Mesenchymal stem cell of the bone marrow (primary cell): ENCODE measurements around a stretch of chr11.

- CAGE, long polyA plus RNA: no peak
Observed at GRCh38 chr11:120404475-120405027, 68.3 kb downstream of the ARHGEF12 start.

DNA sequence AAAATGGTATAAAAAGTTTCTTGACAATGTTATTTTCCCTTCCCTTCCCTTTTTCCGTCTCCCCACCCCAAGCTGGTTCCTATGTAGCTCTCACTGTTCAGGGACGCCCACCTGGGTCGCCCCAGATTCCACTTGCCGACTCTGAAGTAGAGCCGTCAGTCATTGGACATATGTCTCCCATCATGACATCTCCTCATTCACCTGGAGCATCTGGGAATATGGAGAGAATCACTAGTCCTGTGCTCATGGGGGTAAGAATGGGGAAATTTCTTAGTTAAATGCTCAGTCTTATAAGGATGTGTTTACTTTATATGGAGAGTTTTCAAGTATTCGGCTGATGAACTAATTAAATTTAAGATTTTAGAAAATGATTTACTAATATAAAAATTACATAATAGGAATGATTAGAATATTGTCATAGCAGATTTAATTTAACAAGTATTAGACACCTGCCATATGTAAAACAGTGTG is 83.5 kb upstream of the GRIK4 start:
- CAGE, long polyA plus RNA: no peak

- CAGE, long polyA plus RNA: no peak
Observed at GRCh38 chr11:120432020-120432625, 79.4 kb upstream of the GRIK4 start.

GRCh38 chr11:120447825-120448578 is 63.5 kb upstream of the GRIK4 start:
- CAGE, long polyA plus RNA: no peak

DNA sequence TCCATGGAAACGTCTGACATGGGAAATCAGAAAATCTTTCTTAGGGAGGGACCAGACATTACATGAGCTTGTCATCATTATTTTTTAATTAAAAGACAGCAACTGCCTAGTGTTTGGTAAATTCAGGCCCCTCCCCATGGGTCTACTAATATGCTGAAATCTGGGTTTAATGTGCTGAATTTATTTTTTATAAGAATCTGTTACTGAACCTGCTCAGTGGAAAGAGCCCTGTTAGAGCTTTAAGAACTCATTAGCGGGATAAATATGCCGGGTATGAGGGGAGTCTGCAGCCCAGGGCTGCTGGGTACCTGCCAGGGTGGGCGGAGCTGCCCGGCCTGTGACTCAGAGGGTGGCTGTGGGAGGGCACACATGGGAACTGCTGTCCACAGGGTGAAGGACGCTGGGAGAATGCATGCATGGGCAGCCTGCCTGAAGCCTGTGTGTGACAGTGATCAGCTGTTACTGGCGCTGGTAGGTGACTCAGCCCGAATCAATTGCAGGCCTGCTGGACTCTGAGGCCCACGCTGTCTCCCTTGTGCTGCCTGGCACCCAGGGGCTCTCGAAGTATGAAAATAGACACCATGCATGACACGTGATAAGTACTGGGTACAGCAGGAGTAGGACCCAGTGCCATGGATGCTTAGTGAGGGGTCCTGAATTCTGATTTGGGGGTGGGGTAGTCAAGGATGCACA is 36.2 kb downstream of the GRIK4 start:
- CAGE, long polyA plus RNA: no peak

DNA sequence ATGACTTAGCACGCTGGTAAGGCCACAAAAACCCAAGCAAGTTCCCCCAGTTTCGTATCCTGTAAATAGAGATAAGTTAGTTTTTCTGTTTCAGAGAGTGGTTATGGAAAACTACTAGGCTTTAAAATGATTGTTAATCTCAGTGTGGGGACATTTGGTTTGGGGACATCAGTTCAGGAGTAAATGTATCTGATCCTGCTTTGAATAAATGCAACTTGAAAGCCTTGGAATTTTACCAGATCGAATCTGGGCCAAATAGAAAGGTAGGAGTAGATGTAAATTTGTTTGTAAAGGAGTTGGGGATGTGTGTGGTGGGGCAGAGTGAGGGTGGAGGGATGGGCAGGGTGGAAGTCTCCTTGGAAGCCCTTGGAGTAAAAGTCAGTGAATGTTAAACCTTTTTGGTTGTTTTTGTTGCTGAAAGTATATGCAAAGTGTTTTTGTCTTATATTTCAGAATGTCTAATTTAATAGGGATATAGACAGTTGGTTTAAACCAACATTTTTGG is 12.2 kb downstream of the TBCEL start:
- CAGE, long polyA plus RNA: no peak

DNA sequence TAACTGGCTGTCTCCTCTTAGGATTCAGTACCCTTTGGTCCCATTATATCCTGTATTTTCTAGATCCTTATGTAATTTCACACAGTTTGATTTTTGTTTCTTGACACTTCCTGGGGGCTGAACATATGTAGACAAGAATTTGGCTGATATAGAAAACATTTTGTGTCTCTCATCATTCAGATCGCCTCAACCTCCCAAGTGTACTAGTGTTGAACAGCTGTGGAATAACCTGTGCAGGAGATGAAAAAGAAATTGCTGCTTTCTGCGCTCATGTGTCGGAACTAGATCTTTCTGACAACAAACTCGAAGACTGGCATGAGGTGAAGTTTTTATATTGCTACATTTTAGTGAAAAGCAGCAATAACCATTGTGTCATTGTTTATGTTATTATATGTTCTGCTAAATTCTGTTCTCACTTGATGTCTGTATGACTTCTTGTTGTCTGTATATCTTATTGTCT is 23.5 kb downstream of the TBCEL start:
- CAGE, long polyA plus RNA: no peak

DNA sequence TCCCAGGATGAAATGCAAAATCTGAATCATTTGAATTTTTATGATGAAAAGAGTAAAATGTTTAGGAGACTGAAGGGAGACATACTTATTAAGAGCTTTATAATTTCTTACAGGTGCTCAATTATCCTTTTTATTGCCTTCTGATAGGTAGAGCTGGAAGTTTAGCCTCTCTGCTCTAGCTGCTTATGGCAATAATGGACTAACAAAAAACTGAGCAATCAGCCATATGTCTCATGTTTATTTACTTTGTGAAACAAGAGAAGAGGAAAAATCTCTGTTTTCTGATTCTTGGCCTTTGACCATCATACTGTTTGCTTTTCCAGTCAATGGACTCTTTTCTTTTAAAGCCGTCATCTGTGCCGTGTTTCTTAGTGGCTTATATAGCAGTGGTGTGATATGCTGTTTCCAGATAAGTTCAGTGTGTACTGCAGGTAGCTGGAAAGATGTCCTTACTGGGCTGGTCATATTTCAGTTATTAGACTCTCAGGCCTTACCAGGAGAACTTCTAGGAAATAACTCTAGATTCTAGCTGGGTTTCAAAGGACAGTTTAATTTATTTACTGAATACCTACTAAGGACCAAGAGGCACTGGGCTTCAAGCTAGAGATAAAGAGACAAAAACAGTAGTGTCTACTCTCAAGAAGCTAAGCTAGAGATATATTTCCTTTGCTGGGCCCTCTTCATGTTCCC is 33.6 kb upstream of the TECTA start:
- CAGE, long polyA plus RNA: no peak

DNA sequence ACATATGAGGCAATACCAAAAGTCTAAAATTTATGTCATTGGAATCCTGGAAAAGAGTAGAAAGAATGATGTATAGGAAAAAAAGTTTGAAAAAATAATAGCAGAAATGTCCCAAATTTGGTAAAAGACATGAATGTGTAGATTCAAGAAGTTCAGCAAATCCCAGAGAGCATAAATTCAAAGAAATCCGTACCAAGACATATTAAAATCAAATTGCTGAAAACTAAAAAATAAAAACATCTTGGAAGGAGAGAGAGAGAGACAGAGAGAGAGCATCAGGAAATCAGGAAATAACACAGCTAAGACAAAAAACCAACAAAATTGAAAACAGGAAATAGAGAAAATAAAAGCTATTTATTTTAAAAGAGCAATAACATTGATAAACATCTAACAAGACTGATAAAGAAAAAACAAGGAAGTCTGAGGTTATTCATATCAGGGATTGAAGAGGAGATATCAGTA is 74.4 kb upstream of the SORL1 start:
- CAGE, long polyA plus RNA: no peak

GRCh38 chr11:121448251-121449017 is 3.7 kb upstream of the SORL1 start:
- CAGE, long polyA plus RNA: no peak

DNA sequence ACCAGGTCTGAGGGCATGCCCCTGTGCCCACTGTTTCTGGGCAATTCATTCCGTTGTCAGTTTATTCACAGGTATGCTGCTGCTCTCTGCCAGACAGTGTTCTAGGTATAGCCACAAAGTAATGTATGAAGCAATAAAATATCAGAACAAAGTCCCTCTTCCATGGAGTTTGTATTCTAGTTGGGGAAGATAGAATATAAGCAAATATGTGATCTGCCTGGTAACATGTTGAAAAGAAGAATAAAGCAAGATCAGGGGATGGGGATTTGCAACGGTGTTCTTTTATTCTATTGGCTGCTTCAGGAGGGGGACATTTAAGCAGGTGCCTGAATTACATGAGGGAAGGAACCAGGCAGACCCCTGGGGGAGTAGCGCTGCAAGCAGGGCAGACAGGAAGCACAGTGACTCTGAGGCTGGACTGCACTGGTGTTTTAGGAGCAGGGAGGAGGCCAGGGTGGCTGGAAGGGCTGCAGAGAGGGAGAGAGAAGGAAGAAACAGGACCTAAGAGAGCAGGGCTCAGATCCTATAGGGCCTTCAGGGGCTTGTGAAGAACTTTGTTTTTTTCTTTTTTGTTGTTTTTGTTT is 63.0 kb downstream of the SORL1 start:
- CAGE, long polyA plus RNA: no peak

GRCh38 chr11:121634482-121635085 is 182.5 kb downstream of the SORL1 start:
- CAGE, long polyA plus RNA: no peak

GRCh38 chr11:121654545-121655330 is 202.6 kb downstream of the SORL1 start:
- CAGE, long polyA plus RNA: no peak

DNA sequence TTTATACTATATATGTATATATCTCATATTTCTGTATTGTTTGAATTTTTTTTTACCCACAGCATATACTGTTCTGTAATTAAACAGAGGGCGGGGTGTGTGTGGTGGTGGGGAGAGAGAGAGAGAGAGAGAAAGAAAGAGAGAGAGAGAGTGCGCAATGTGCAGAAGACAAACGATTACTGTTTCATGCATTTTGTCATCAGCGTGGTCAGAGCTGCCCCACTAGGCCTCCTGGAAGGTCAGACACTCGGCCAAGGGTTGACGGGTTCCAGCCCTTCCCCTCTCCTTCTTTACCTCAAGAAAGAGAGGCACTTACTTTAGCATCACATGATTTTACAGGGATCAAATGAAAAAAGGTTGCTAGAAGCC is 269.8 kb downstream of the SORL1 start:
- CAGE, long polyA plus RNA: no peak

DNA sequence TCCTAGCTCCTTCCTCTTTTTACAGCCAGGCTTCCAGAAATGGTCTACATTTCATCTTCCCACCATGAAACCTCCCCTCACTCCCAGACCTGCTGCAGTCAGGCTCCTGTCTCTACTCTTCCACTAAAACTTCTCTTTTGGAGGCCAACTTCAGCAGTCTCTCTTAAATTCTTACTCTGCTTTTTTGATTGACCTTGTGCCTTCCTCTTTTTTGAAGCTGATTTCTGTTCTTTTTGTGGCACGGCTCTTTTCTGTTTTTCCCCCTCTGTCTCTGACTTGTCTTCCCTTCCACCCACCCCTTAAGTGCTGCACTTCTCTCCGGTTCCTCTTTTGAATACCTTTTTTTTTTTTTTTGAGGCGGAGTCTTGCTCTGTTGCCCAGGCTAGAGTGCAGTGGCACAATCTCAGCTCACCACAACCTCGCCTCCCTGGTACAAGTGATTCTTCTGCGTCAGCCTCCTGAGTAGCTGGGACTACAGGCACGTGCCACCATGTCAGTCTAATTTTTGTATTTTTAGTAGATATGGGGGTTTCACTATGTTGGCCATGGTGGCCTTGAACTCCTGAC is 211.9 kb downstream of the BLID start:
- CAGE, long polyA plus RNA: no peak

DNA sequence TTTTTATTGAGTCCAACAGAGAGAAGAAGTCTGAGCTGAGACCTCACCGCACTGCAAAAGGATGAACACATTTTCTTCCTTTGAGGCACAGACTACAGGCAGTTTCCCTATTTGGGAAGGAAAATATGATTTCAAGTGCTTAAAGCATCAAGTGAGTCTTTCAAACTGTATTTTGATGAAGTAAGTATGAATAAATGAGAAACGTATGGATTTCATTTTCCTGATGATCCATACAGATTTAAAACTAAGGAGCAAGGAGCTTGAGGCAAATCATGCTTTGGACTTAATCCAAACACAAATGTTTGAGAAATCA is 156.6 kb downstream of the BLID start:
- CAGE, long polyA plus RNA: no peak

- CAGE, long polyA plus RNA: no peak
Observed at GRCh38 chr11:122099050-122100072, 16.7 kb downstream of the BLID start.

- CAGE, long polyA plus RNA: no peak
Observed at GRCh38 chr11:122336839-122337053, 220.7 kb upstream of the BLID start.

DNA sequence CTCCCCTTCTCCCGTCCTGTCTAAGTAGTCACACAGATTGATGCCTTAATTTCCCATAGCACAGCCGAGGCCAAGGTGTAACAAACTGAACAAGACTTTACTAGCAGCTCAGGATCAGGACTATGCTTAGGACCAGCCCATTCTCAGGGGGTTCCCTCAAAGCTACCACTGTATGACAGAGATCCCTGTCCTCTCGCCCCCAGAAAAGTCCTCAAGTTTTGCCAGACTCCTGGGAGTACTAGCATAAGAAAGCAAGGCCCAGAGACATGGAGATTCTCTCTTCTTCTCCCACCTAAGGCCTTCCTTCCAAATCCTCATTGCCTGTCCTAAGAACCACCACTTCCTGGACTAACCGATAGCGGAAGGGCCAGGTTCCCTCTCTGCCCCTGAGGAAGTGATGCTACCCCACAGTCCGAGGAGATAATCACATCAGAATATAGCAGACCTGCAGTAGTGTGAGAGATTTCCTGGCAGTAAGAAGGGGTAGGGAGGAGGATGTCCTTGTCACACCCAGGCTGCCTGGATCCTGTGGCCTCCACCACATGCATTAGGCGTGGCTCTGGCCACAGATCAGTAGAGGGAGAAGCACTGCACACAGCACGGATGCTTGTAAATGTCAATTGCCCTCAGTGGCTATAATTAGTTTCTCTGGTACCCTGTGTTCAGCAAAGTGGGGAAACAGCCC is 61.6 kb downstream of the UBASH3B start:
- CAGE, long polyA plus RNA: no peak

DNA sequence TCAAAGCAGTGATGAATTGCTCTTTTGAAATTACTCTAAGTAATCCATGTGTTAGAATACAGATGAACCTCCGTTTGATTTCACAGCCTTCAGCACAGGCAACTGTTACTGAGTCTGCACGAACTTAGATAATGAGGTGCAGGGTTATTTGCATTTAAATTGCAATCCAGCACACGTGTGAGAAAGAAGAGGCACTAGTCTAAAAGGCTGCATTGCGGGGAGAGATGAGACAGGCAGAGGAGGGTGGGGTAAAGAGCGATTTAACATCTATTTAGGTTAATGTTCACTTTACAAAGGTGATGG is 24.9 kb upstream of the CRTAM start:
- CAGE, long polyA plus RNA: no peak